Urinary bladder (tissue), 3 donors: Measurements from ENCODE around the genes RPS8, BTBD19 and PRDX1.

DNA sequence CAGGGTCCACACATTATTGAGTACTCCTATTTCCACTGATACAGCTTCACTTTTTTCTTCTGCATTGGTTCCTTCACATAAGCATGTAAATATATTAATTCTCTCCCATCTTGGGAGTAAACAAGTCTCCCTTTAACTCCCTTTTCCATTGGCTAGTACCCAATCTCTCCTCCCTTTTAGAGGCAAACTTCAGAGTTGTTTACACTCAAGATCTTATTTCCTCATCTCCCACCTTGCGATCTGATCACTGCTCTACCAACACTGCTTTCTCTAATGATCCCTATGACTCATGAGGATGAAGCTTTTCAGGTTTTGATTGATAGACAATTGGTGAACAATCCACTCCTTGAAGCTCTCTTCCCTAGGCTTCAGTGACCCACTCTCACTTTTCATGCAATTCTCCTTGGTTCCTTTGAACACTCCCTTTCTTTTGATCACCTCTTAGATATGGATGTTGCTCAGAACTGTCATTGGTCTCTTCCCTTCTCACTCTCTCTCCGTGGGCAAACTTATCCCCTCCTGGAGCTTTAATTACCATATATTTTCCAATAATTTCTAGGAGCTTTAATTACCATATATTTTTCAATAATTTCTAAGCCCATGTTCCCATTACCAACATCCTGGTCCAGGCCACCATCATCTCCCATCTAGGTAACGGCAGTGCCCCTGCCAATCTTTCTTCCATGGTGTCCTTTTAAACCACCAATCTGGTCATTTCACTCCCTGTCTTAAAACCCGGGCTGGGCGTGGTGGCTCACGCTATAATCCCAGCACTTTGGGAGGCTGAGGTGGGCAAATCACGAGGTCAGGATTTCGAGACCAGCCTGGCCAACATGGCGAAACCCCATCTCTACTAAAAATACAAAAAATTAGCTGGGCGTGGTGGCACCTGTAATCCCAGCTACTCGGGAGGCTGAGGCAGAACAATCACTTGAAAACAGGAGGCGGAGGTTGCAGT, 20.7 kb downstream of the DMAP1 start:
- PRO-cap = no peak
- RAMPAGE, long total RNA = no peak

- PRO-cap = no peak
- RAMPAGE, long total RNA = no peak
Observed at GRCh38 chr1:44496552-44496939, 91.5 kb downstream of the RNF220 start.

- PRO-cap = no peak
- RAMPAGE, long total RNA = no peak
Observed at GRCh38 chr1:44542652-44542882, 131.7 kb downstream of the TMEM53 start.

- PRO-cap = no peak
- RAMPAGE, long total RNA = no peak
Observed at GRCh38 chr1:44649188-44650044, 24.9 kb downstream of the TMEM53 start.

DNA sequence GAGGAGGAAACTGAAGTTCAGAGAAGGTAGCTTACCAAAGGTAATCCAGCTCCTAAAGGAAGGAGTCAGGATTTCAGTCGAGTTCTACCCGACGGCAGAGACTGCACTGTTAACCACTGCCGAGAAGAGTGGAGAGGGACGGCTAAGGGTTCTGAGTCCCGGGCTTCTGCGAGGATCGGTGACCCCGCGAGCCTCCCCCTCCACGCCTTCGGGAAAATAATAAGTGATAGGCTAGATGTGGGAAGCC, 626 bp downstream of the TMEM53 start:
- PRO-cap = no peak
- RAMPAGE, long total RNA = no peak

- PRO-cap = no peak
- RAMPAGE, long total RNA = no peak
Observed at GRCh38 chr1:44684461-44684953, 10.0 kb downstream of the ARMH1 start.

DNA sequence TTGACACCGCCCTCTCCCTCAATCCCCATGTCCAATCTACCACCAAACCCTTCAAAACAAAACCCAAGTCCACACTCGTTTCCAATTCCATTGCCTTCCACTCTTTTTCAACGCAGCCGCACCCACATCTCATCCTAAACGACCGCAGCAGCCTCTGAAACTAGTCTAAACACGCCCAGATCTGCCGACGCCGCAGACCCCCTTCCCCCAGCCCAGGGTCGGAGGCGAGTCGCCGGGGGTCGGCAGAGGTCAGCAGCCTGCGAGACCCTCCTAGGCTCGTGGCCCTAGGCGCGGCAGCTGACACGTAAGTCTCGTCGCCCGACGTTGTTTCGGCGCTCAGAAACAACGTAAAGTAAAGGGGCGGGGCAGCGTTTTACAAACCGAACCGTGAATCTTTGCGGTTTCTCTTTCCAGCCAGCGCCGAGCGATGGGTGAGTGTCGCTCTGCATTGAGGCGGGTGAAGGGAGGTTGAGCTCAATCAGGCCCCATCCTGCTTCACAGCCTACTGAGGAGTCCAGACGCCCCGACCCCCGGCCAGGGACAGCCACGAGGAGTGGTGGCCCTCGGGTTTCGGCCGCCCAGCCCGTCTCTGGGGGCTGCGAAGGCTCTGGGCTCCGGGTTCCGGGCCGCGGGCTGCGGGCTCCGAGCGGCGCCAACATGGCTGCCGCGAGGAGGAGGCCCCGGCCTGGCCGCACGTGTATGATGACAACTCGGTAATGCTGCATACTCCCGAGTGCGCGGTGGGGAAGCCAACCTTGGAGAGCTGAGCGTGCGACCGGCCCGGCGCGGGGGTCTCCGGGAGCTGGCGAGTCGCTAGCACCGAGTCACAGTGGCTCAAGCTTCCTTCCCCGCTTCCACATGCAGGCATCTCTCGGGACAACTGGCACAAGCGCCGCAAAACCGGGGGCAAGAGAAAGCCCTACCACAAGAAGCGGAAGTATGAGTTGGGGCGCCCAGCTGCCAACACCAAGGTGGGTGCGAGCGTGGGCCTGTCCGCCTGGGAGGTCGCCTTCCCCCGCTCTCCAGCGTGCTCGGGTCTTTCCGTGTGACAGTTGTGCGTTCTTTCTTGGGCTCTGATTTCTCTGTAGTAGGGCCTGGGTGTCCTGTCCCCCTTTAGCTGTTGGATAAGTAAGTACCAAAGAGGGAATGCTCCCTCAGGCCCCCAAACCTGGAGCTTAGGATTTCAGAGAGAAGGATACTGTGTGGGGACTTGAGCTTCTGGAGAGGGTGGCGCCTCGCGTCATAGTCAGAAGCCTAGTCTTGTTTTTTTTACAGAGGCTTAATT, at the start of gene RPS8:
Gene RPS8, plus strand, starts transcription at position 371 of the 1,285 bp plus-strand sequence.
- PRO-cap = bidirectional peak, plus-strand start at position 417 of the sequence, minus-strand start at position 271 of the sequence
- RAMPAGE, long total RNA = start-site peak on the minus strand centred at position 312 of the sequence, 54 bp wide, 23 and 13 reads in 2 replicates; start-site peak on the plus strand centred at position 408 of the sequence, 11 bp wide, 20,659 and 15,331 reads in 2 replicates

DNA sequence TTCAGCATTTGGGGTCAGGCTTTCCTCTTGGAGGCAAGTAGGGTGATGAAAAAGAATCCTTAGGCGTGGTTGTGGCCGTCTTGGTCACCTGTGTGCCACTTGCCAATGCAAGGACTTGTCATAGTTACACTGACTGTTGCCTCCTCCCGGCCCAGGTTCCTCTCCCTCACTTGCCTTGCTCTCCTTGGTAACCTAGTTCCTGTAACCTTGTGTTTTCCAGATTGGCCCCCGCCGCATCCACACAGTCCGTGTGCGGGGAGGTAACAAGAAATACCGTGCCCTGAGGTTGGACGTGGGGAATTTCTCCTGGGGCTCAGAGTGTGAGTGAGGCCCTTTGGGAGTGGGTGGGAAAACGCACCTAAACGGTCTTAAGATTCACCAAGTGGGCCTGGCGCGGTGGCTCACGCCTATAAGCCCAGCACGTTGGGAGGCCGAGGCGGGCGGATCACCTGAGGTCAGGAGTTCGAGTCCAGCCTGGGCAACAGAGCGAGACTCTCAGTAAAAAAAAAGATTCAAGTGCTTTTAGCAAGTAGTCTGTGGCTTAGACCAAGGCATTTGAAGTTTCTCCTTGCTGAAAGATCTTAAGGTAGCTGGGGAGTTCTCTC, 1.2 kb downstream of the RPS8 start:
- PRO-cap = no peak
- RAMPAGE, long total RNA = no peak

GRCh38 chr1:44778568-44778831, 3.2 kb downstream of the RPS8 start:
- PRO-cap = no peak
- RAMPAGE, long total RNA = no peak

DNA sequence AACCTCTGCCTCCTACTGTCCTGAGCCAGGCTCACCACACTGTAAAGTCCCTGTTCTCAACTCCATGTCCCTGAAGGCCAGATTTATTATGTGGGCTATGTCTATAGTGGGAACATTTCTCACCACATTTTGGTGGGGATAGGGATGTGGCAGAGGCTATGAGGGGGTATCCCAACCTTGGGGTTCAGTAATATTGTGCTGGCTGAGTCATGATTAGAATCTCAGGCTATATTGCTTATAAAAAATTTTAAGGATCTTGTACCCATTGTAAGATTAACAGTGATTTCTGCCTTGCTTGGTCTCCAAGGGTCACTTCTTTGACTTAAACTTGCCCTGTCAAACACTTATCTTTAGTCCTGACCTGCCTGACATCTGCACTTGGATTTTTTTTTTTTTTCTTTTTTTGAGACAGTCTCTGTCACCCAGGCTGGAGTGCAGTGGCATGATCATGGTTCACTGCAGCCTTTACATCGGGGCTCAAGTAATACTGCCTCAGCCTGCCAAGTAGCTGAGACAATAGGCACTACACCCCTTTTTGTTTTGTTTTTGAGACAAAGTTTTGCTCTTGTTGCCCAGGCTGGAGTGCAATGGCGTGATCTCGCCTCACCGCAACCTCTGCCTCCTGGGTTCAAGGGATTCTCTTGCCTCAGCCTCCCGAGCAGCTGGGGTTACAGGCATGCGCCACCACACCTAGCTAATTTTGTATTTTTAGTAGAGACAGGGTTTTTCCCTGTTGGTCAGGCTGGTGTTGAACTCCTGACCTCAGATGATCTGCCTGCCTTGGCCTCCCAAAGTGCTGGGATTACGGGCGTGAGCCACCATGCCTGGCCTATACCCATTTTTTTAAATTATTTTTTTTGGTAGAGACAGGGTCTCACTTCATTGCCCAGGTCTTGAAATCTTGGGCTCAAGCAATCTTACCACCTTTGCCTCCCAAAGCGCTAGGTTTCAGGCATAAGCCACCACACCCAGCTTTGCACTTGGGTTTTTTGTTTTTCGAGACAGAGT, 3.8 kb downstream of the RPS8 start:
- PRO-cap = no peak
- RAMPAGE, long total RNA = no peak

DNA sequence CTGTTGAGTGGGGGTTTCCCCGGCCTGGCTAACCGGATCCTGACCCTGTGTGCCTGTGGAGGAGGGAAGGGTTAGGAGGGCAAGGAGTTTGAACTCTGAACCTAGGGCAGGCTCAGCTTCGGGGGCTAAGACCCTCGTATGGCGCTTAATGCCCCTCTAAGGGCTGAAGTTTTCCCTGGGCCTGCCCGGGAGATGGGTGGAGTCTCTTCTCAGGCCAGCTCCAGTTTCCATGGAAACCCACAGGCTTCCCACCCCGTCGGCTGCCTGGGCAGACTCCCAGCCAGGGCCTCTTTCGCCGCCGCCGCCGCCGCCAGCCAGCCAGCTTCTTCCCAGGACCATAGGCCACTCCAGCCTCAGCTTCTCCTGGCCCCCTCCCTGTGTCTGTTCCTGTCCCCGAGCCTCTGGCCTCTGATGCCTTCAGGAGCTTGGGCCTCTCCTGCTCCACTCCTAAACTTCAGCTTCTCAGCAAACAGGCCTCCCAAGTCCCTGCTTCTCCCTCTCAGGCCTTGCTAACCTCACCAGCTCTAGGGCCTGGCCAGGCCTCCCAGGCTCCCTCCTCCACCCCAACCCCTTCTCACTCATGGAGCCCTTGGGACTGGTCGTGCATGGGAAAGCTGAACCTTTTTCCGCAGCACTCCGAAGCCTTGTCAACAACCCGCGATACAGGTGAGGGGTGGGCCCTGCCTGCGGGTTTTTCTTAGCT, at the start of gene BTBD19:
Gene BTBD19, plus strand, starts transcription at position 283 of the 703 bp plus-strand sequence.
- PRO-cap = bidirectional peak, plus-strand start at position 321 of the sequence, minus-strand start at position 183 of the sequence
- RAMPAGE, long total RNA = no peak

GRCh38 chr1:44817046-44818461, 9.2 kb downstream of the BTBD19 start:
- PRO-cap = no peak
- RAMPAGE, long total RNA = no peak

DNA sequence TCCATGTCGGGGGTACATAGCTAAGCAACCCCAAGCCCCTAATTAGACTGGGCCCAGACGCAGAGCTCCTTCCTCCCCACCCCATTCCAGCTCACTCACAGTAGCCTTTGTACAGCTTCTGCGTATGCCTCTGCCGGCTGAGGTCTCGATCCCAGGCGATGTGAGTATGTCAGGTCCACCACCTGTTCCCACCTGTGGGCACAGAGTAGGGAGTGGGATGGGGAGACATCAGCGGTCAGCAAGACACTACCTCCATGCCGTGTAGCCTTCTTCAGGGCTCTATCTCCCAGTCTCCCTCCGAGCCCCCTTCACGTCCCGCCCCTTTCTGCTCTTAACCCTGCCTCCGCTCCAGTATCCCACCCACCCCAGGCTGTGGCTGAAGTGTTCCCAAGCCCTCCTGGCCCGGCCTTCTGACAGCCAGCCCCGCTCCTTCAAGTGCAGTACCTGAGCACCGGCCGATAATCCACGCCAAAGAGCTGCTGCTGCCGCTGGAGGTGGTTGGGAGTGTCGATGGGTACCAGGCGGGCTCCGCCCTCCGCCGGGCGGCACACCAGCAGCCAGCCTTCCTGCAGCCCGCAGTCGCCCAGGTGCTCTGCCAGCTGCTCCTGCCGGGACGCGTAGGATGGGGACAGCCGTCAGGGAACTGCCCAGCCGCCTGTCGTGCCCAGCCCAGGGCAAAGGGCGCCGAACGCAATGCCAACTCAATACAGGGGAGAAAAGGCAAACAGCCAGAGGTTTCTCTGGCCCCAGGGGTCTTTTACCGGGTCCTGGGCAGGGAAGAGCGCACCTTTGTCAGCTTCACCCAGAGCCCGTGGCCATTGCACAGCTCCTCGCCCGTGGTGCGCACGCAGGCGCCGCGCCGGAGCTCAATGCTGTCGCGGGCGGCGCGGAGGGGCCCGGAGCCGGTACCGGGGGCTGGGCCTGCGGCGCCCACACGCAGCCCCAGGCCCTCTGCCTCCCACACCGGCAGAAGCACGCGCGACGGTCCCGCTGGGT, 724 bp downstream of the HECTD3 start:
- PRO-cap = no peak
- RAMPAGE, long total RNA = no peak

GRCh38 chr1:45015644-45016828, 4.0 kb downstream of the UROD start:
- PRO-cap = unidirectional peak, plus-strand start at chr1:45015817
- RAMPAGE, long total RNA = no peak

DNA sequence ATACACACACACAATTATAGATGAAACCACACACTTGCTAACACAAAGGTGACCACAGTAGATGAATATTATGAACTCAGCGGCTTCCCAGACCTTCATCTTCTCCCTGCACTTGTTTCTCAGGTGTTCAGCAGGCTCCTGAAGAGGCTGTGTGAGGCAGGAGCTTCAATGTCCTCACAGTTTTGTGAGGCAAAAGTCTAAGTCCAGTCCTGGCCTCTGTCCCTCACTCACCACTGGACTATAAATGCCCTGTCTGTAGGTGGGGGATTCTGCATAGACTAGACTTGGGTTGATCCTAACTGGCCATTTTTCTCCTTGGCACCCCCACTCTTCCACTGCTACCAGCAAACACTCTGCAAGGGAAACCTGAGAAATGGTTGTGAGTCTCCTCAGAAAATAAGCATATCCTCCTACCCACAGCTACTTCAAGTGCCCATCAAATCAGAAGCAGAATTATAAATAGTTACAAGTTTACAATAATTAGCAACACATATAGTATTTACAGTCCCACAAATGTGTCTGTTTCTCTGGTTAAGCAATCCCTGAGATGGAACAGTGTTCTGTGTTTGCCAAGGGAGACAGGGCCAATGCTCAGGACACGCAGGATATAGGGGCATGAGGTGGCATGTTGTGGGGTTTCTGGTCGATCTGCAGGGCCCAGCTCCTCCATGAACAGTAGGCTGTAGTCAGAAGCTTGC, 5.7 kb downstream of the UROD start:
- PRO-cap = no peak
- RAMPAGE, long total RNA = no peak

- PRO-cap = no peak
- RAMPAGE, long total RNA = no peak
Observed at GRCh38 chr1:45398802-45399015, 58.7 kb downstream of the TOE1 start.

- PRO-cap = bidirectional peak, plus-strand start at chr1:45522077, minus-strand start at chr1:45521884
- RAMPAGE, long total RNA = no peak
Observed at GRCh38 chr1:45521645-45522480, at the start of gene PRDX1. PRDX1 (minus strand) TSS chr1:45521884.

GRCh38 chr1:45554081-45554678, 3.6 kb downstream of the AKR1A1 start:
- PRO-cap = no peak
- RAMPAGE, long total RNA = no peak

DNA sequence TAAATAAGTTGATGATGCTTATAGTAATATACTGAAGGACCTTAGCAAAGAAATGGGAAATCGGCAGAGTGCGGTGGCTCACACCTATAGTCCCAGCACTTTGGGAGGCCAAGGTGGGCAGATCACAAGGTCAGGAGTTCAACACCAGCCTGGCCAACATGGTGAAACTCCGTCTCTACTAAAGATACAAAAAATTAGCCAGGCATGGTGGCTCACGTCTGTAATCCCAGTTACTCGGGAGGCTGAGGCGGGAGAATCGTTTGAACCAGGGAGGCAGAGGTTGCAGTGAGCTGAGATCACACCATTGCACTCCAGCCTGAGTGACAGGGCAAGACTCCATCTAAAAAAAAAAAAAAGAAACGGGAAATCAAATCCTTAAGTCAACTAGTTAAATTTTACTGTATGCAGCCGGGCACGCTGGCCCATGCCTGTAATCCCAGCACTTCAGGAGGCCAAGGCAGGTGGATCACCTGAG, 9.7 kb downstream of the TMEM69 start:
- PRO-cap = no peak
- RAMPAGE, long total RNA = no peak

GRCh38 chr1:45822542-45823011, 19.2 kb downstream of the MAST2 start:
- PRO-cap = no peak
- RAMPAGE, long total RNA = no peak